ENCODE data around the genes CALML5 and TASOR2.

GRCh38 chr10:4763935-4764309 lies 62.1 kb upstream of the AKR1E2 start:
- RRBS = no CpG with 5 or more reads among the region's 1 CpG
CAGE:
- cytosol, long polyA plus RNA = start-site peak on the minus strand at chr10:4764021-4764096, 17 and 17 reads in 2 replicates
- long polyA plus RNA = no peak
- nucleus, long polyA plus RNA = no peak

- RRBS = no CpG with 5 or more reads among the region's 8 CpGs
CAGE:
- cytosol, long polyA plus RNA = no peak
- long polyA plus RNA = no peak
- nucleus, long polyA plus RNA = no peak
These were observed 41.5 kb downstream of the AKR1E2 start for GRCh38 chr10:4867389-4867995.

DNA sequence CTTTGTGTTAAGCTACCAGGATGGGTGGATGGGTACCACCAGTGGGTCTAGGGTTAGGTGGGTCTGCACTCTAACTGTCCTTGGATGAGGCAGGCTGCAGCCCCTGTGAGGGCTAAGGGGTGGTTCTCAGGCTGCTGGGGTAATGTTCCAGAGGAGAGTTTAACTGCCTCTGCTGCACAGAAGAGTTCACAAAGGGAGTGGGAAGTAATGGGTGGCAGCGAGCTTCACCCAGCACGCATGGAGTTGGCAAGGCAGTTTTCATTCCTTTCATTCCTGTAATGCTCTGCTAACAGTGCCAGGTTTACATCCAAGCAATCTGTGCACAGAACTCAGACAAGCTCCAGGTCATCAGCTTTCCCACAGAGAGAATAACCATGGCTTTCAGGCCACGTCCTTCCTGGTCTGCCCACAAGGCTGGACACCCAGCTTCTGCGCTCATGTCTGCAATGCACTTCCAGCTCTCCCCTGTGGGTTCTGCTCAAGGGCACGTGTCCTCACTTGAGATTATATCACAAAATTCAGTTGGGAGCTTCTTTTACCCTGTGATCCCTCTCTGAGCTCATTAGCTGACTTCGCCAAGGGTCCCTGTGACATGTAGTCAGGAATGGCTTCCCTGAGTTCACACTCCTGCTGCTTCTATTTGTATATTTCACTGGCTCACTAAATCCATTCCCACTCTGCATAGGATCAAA lies 18.7 kb downstream of the AKR1C2 start:
- RRBS = no CpG with 5 or more reads among the region's 6 CpGs
CAGE:
- cytosol, long polyA plus RNA = no peak
- long polyA plus RNA = no peak
- nucleus, long polyA plus RNA = no peak

DNA sequence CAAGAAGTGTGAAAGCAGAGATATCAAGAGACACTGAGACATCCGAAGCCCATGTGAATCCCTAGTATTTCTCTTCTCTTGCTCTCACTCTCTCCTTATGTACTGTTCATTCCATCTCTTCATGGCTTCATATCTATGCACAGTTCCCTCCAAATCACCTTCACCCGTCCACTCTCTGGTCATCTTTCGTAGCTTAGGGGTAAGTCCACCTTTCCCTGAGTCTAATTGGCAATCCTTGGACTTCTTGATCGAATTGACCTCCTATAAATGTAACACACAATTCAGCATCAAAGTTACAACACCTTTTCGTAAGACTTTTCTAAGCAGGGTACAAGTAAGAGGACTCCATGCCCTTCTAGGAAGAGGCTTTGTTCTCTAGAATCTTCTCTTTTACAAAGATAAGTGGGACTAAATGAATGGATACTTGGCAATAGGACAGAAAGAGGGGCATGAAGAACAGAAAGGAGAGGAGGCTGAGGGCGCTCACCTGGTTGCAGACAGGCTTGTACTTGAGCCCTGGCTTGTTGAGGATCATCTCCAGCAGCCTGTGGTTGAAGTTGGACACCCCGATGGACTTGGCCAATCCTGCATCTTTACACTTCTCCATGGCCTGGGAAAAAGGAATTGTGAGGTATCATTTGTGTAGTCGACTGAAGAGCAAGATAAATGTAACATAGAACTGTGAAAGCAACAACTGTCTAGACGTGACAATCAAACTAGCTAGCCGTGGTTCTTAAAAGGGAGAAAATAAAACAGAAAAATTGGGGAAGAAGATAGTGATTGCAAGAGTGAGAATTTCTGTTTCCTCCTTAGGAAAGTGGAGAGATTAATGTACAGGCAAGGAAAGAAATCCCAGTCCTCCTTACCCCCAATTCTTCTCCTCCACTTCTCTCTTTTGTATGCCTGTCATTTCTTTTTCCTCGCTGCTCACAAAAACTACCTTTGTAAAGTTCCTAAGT lies 5.2 kb downstream of the AKR1C2 start:
- RRBS = no CpG with 5 or more reads among the region's 11 CpGs
CAGE:
- cytosol, long polyA plus RNA = no peak
- long polyA plus RNA = no peak
- nucleus, long polyA plus RNA = no peak

- RRBS = no CpG with 5 or more reads among the region's 2 CpGs
CAGE:
- cytosol, long polyA plus RNA = no peak
- long polyA plus RNA = no peak
- nucleus, long polyA plus RNA = no peak
These were observed 1.6 kb downstream of the AKR1C2 start for GRCh38 chr10:5002080-5002418.

GRCh38 chr10:5071097-5072321 lies 22.7 kb upstream of the AKR1C3 start:
- RRBS = no CpG with 5 or more reads among the region's 9 CpGs
CAGE:
- cytosol, long polyA plus RNA = no peak
- long polyA plus RNA = no peak
- nucleus, long polyA plus RNA = no peak

GRCh38 chr10:5147417-5147704 lies 37.6 kb downstream of the AKR1C8 start:
- RRBS = no CpG with 5 or more reads among the region's 2 CpGs
CAGE:
- cytosol, long polyA plus RNA = no peak
- long polyA plus RNA = no peak
- nucleus, long polyA plus RNA = no peak

DNA sequence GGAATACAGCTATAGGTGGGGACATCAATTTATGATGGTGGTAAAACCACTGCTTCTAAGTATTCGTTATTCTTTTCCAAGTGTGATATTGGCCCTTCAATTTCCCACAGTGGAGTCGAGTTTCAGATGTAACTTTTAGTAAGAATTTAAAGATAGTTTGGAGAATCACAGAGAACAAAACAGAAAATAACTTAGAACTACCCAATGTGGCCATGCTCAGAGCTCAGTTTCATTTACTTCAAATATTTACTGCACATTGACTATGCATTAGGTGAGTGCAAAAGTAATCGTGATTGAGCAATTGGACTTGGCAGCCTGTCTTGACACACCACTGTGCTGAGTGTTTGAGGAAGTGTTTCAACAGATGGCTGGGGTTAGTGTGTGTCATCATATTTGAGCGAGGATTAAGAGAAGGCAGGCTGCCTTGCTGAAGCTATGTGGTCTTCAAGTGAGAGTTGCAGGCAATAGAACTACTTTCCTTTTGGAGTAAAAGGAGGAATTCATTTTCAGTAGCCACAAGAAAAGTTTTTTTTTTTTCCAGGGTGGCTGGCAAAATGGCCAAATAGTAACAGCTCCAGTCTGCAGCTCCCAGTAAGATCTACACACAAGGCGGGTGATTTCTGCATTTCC lies 37.4 kb downstream of the AKR1C4 start:
- RRBS = no CpG with 5 or more reads among the region's 5 CpGs
CAGE:
- cytosol, long polyA plus RNA = no peak
- long polyA plus RNA = no peak
- nucleus, long polyA plus RNA = no peak

GRCh38 chr10:5252281-5252780 lies 55.7 kb downstream of the AKR1C4 start:
- RRBS = no CpG with 5 or more reads among the region's 3 CpGs
CAGE:
- cytosol, long polyA plus RNA = no peak
- long polyA plus RNA = no peak
- nucleus, long polyA plus RNA = no peak

- RRBS = 88% methylated on average over 13 of the region's 72 CpGs
CAGE:
- cytosol, long polyA plus RNA = no peak
- long polyA plus RNA = no peak
- nucleus, long polyA plus RNA = no peak
These were observed at the start of gene CALML5 for GRCh38 chr10:5498667-5499826. TSS of gene CALML5 (minus strand) at chr10:5499570.

DNA sequence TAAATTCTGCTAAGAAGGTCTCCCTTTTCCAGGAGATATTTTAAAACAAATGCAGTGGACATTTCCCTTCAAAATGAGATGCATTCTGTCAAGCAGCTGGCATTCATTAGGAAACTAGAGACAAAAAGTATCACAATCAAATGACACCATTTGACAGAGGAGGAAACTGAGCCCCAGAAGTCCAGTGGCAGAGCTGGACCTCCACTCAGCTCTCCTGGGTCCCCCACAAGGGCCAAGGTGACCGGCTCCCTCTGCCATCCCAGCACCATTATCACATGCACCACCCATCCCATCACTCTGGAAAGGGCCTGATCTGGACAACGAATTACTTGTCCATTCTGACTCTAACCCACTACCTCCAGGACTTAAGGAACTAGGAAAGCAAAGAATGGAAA lies 57.3 kb downstream of the ASB13 start:
- RRBS = no CpG with 5 or more reads among the region's 2 CpGs
CAGE:
- cytosol, long polyA plus RNA = no peak
- long polyA plus RNA = no peak
- nucleus, long polyA plus RNA = no peak

DNA sequence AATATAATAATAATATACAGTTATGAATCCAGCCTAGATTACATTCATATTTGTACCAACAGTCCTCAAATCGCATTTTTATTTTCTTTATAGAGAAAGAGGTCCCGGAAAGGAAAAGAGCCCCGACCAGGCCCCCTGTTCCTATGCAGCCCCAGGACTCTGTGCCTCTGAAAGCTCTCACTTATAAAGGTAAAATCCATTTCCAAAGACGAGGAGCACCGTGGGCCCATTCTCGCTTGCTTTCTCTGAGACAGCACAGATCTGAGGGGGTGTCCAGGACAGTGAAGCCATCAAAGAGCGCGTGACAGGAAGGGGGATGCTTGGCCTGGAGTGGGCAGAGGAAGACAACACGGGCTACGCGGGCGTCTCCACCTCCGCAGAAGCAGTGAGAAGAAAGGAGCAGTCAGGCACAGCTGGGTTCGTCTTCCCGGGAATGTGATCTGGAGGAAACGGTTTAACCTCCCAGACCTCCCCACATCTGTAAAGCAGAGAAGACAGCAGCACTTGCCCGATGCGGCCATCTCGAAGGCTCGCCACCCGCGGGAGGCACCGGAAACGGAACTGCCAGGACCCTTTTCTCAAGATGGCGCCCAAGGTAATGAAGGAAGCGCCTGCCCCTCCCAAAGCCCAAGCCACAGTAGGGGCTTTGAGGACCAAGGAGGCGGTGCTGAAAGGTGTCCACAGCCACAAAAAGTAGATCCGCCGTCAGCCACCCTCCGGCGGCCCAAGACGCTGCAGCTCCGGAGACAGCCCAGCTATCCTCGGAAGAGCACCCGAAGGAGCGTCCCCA lies 41.9 kb downstream of the ASB13 start:
- RRBS = no CpG with 5 or more reads among the region's 36 CpGs
CAGE:
- cytosol, long polyA plus RNA = no peak
- long polyA plus RNA = no peak
- nucleus, long polyA plus RNA = no peak

- RRBS = no CpG with 5 or more reads among the region's 16 CpGs
CAGE:
- cytosol, long polyA plus RNA = no peak
- long polyA plus RNA = no peak
- nucleus, long polyA plus RNA = no peak
These were observed 7.1 kb downstream of the ASB13 start for GRCh38 chr10:5659176-5659779.

DNA sequence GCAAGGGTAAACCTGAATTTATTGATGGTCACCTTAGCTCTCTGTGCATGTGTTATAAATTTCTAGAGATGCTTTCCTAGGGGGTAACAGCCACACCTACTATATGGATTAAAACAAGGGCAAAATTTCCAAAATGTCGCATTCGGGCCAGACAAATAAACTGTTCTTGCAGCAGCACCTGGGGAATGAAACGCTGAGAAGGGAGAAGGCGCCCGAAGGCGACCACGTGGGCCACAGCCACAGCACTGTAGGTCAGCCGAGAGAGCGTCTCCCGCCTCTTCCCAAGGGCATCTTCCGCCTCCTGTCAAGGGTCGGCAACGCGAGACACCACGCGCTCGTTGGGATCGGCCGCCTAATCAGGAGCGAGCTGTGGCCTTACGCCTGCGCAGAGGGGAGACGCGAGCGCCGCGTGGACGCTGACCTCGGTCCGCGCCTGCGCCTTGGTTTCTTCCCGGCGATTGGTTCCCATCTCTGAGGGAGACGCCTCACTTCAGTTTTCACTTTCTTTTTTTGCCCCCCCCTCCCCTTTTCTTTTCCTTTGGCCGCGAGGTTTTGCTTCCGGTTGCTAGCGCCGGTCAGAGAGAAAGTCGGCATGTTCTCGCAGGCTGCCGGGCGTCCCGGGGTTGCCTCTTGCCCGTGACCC lies at the start of gene TASOR2:
TSS of gene TASOR2 (plus strand) at position 555 of the 643 bp plus-strand sequence.
- RRBS = 2% methylated on average over 8 of the region's 46 CpGs
CAGE:
- cytosol, long polyA plus RNA = no peak
- long polyA plus RNA = no peak
- nucleus, long polyA plus RNA = no peak

DNA sequence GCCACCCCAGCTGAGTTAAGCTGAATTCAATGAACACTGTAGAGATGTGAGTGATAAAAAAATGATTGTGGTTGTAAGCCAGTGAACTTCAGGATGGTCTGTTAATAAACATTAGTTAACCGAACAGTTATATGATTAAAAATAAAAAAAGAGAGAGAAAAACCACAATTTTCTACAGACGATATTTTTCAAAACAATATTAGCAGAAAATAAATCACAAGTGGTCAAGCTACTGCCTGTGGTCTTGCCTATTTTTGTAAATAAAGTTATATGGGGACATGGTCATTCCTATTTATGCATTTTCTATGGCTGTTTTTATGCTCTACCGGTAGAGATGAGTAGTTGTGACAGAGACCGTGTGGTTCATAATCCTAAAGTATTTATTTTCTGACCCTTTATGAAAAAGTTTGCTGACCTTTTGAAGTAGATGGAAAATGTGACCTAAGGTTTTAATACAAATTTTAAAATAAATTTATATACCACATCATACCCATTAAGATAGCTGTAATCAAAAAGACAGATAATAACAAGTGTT lies 13.7 kb downstream of the TASOR2 start:
- RRBS = no CpG with 5 or more reads among the region's 4 CpGs
CAGE:
- cytosol, long polyA plus RNA = no peak
- long polyA plus RNA = no peak
- nucleus, long polyA plus RNA = no peak

DNA sequence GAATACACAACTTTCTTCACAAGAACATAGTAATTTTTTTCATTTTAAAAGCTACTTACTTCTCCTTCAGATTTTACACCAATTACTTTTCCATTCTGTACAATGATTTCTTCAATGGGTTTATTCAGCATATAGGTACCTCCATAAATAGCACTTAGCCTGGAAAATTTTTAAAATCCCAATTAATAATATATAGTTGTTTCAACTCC lies 39.5 kb downstream of the GDI2 start:
CAGE:
- cytosol, long polyA plus RNA = no peak
- long polyA plus RNA = no peak
- nucleus, long polyA plus RNA = no peak

DNA sequence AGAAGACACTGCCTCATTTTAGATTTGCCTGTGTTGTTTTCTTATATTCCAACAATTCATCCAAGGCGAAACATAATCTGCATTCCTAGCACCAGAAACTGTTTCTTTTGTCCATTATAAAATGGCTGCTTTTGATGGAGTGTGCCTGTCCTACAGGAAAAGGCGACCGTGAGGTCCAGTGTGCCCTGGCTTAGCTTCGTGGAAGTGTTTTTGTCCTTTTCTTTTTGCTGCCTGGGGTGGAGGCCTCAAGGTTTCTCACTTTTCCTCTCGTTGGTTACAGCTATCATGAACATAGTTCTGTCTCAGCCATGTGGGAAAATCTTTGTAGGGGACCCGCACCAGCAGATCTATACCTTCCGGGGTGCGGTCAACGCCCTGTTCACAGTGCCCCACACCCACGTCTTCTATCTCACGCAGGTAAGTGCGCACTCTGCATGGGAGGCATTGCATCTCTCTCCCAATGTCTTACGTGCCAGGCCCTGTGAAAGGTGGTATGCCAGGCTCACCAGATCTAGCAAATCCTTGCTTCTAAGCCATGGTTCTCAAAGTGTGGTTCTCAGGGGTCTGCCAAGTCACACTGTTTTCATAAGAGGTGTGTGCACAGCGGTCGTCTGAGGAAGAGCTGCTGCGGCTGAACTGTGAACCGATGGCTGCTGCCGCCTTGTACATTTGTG lies 28.2 kb downstream of the FBH1 start:
- RRBS = no CpG with 5 or more reads among the region's 18 CpGs
CAGE:
- cytosol, long polyA plus RNA = no peak
- long polyA plus RNA = no peak
- nucleus, long polyA plus RNA = no peak

- RRBS = no CpG with 5 or more reads among the region's 28 CpGs
CAGE:
- cytosol, long polyA plus RNA = no peak
- long polyA plus RNA = no peak
- nucleus, long polyA plus RNA = no peak
These were observed 31.7 kb downstream of the IL15RA start for GRCh38 chr10:5945286-5946457.

DNA sequence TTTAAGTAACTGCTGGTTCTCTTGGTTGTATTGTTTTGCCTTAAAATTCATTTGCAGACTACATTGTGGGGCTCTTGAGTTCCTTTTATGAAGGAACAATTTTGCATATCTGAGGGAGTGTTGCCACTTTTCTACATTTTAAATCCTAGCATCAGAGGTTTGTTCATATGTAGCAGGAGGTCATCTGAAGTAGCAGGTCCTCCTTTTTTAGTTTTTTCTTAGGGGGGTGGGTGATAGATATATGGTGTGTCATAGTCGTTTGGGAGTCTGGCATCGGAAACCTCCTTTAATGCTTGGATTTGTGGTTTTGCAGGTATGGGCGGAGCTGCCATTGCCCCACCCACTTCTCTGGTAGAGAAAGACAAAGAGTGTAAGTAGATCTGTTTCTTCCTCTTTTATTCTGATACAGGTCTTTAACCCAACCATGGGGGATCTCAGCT lies 19.6 kb downstream of the RBM17 start:
- RRBS = no CpG with 5 or more reads among the region's 3 CpGs
CAGE:
- cytosol, long polyA plus RNA = no peak
- long polyA plus RNA = no peak
- nucleus, long polyA plus RNA = no peak

GRCh38 chr10:6162406-6162931 lies 40.3 kb upstream of the PFKFB3 start:
- RRBS = no CpG with 5 or more reads among the region's 6 CpGs
CAGE:
- cytosol, long polyA plus RNA = no peak
- long polyA plus RNA = no peak
- nucleus, long polyA plus RNA = no peak